ENCODE measurements around the genes CASTOR2, RCC1L, CCL26 and RHBDD2.

DNA sequence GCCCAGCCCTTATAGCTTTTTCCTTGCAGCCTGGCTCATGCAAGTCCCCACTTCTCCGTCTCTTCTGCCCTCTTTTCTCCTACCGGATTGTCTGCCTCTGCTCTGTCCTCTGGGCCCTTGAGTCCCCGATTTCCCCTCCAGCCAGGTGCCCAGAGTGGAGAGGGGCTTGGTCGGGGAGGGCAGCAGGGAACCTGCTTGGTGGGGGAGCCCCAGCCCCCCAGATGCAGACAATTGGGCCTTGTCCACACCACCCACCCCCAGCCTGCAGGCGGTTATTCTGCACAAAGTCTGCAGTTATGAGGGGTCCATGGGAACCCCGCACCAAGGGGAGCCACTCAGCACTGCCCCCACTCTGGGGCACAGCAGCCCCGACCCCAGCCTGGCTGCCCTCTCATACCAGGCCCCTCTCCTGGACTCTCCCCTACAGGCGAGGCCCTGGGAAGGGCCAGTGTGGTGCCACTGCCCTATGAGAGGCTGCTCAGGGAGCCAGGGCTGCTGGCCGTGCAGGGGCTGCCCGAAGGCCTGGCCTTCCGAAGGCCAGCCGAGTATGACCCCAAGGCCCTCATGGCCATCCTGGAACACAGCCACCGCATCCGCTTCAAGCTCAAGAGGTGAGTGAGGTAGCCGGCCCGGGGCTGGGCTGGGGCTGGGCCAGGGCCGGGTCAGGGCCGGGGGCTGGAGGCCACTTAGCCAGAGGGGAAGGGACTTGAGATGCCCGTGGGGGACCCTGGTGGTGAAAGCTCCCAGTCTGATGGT, 64.2 kb downstream of the GTF2IRD1 start:
- PRO-cap: no peak
- RAMPAGE, long total RNA: no peak

- PRO-cap: no peak
- RAMPAGE, long total RNA: no peak
Measured at GRCh38 chr7:74580065-74580942, 77.2 kb upstream of the GTF2I start.

GRCh38 chr7:74604259-74604810, 53.2 kb upstream of the GTF2I start:
- PRO-cap: no peak
- RAMPAGE, long total RNA: no peak

DNA sequence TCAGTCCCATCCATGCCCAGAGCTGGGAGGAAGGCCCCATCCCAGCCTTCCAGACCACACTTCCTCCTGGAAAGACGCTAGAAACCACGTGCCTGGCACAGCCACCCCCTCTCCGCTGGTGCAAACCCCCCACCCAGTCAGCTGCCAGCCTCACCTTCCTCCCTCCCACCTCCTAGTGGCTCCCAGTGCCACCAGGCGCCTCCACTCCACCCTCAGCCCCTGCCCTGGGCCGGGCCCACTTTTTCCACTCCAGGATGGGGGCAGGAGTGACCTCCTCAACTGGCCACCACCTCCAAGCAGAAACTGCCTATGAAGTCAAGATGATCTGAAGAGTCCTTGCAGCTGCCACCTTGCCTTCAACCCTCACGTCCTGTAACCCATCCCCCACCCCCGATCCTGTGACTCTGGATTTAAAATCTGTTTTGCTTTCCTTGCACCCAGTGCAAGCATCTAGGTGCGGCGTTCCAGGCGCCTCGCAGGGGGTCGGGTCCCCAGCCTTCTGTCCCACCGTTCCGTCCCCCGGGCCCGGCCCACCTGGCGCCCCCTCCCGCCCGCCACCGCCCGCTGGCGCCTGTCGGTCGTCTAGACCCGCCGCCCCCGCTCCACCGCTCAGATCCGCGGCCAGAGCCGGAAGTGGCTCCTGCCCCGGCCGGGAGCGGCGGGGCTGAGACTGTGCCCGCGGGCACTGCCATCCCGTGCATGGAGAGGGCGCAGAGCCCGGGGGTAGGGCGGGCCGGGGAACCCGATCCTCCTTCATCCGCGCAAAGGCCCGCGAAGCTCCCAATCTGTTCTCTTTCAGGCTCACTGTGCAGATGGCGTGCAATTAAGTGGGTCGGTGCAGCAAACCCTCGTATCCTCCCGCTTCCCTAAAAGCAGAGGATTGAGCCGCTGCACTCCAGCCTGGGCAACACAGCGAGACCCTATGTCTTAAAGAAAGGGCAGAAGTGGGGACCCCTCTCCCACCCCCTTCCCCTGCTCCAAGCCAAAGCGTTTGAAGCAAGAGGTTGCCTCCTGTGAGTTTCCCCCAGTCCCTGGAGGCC, 51.2 kb upstream of the GTF2I start:
- PRO-cap: no peak
- RAMPAGE, long total RNA: no peak

DNA sequence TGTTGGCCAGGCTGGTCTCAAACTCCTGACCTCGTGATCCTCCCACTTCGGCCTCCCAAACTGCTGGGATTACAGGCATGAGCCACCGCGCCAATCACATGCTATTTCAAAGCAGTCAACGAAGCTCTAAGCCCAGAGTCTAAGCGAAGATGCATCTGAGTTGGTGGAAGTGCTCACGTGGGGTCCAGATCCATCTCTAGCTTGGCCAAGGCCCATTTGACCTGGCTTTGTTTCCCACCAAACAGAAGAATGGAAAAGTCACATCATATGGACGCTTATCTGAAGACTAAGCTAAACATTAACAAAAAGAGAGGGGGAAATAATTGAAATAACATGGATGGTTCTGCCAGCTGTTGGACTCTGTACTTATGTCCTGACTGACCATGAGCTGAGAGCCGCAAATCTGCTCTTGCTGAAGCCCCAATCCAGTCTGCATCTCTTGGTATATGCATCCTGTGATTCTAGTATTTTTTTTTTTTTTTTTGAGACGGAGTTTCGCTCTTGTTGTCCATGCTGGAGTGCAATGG, 3.7 kb upstream of the GTF2I start:
- PRO-cap: no peak
- RAMPAGE, long total RNA: no peak

GRCh38 chr7:74724494-74724960, 49.3 kb upstream of the NCF1 start:
- PRO-cap: no peak
- RAMPAGE, long total RNA: no peak

GRCh38 chr7:74963847-74964792, at the start of gene CASTOR2:
Gene CASTOR2 (plus strand): TSS chr7:74964705.
- PRO-cap: no peak
- RAMPAGE, long total RNA: no peak

- PRO-cap: no peak
- RAMPAGE, long total RNA: no peak
Measured at GRCh38 chr7:75064344-75064781, 9.2 kb downstream of the RCC1L start.

DNA sequence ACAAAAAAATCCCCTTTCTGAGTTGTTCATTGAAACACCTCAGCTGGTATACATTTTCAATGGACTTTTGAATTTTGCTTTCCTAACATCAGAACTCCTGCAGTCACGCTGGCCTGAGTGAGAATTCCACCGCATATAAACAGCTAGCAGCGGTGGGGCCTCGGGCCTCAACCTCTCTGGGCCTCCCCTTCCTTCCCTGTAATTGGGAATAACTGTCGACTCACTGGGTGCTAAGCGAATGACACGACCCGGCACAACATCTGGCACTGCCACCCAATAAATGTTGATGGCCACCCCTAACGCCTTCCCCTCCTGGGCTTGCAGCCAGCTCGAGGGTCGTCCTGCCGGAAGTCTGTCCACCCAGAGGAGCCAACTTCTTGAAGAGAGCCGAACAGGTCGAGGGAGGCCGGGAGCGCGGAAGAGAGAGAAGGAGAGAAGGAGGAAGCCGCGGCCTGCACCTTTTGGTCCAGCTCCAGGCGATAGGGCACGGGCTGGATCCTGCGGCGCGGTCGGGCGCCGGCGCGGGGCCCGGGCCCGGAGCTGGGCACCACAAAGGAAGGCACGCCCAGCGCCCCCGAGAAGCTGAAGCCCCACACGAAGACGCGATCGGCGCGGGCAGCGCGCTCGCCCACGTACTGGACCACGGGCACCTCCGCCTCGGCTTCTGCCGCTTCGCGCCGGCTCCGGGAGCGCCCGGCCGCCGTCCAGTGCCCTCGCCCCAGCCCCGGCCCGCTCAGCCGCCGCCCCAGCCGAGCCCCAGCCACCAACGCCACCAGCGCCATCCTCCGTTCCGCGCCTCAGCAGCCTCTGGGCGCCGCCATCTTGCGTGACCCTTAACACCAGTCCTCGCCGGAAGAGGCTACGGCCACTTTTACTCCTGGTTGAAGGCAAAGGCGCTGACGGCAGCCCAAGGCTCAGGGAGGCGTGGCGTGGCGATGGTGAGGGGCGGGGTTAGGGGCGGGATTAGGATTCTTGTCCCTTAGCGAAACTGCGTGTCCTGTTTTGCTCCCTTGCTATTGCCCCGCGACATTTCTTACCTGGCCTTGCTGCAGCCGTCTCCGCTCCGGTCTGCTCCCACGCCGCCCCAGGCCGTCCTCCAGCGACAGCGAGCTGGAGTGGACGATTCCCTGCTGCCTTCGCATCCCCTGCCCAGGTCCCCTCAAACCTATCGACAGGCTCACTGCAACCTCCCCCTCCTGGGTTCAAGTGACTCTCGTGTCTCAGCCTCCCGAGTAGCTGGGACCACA, at the start of gene RCC1L:
TSS of gene RCC1L (minus strand) at position 847 of the 1,247 bp plus-strand sequence.
- PRO-cap: unidirectional peak, minus-strand start at position 848 of the sequence
- RAMPAGE, long total RNA: no peak

- PRO-cap: no peak
- RAMPAGE, long total RNA: no peak
Measured at GRCh38 chr7:75148055-75148671, 55.8 kb downstream of the GTF2IRD2B start.

DNA sequence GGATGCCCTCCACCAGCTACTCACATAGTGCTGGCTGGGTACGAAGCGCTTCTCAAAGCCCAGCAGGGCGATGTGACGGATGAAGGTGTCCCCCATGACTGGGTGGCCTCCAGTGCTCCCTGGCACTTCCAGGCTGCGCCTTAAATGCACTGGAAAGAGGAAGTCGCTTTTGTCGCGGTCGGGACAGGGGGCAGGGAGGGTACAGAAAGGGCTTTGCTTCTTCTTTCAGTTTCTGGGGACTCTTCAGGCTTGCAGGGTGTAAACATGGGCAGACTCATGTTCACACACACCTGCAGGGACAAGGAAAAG, 79.4 kb downstream of the GTF2IRD2B start:
- PRO-cap: no peak
- RAMPAGE, long total RNA: no peak

- PRO-cap: no peak
- RAMPAGE, long total RNA: no peak
Measured at GRCh38 chr7:75712082-75712676, 26.6 kb downstream of the HIP1 start.

DNA sequence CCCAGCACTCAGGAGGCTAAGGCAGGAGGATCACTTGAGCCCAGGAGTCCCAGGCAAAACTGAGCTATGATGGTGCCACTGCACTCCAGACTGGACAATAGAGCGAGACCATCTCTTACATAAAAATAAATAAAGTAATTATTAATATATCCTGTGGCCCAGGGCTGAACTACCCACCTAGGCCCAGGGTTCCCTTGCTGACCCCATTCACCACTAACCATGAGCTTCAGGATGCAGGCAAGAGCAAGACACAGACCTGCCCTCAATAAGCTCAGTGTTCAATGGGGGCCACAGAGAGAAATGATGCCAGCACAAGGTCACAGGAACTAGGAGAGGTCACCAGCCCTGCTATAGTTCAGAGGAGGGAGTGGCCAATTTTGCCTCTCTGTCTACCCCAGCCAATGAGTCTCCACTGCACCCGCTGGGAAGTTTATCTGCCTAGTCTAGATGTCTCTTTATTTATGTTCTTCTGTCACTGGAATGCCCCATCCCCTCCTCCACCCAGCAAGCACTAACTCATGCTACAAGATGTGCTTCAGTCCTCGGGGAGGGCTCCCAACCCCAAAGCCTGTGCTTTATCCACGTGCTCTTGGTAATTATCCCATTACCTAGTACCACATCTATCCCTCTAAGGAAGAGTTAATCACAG, 4.3 kb downstream of the HIP1 start:
- PRO-cap: no peak
- RAMPAGE, long total RNA: no peak

DNA sequence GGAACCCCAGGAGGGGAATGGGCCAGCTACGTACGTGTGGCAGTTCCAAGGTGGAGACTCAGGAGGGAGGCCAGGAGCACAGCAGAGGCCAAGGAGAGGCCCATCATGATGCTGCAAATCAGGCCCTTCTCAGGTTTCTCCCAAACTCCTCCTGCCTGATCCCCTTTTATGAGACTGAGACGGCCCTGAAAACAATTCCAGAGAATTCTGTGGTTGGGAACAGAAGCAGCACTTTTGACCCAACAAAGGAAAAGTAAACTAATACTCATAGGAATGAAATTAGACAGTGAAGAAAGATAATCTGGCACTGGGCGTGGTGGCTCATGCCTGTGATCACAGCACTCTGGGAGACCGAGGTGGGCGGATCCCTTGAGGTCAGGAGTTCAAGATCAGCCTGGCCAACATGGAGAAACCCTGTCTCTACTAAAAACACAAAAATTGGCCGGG, at the start of gene CCL26:
TSS of gene CCL26 (minus strand) at position 142 of the 447 bp plus-strand sequence.
- PRO-cap: no peak
- RAMPAGE, long total RNA: no peak

DNA sequence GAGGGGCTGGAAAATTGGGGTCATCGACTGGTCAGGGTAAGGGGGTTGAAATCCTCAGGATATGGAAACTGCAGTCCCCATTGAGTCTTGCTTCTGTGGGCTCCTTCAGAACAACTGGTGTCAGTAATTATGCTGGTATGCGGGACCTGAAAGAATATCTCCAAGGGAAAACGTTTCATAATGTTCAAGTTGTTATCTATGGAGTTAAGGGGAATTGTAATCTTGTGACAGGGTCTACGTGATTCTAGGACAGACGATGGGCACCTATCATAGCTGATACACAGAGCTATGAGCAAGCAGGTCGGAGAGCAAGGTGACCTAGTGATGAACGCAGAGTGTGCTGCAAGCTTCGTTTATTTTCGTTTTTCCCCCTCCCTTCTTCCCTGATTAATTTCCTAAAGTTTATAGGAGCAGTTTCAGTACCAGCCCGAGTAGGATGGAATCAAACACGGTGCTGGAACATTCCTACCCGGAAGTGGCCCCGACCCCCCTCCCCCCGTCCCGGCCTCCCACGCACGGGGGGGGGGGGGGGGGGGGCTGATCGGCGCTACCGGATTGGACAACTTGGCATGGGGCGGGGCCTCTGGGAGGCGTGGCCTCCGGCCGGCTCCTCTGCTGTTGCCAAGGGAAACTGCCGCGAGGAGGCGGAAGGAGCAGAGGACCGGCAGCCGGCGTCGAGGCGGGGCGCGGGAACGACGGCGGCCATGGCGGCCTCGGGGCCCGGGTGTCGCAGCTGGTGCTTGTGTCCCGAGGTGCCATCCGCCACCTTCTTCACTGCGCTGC, at the start of gene RHBDD2:
TSS of gene RHBDD2 (plus strand) at position 656 of the 783 bp plus-strand sequence.
- PRO-cap: unidirectional peak, plus-strand start at position 656 of the sequence
- RAMPAGE, long total RNA: start-site peak on the plus strand centred at position 667 of the sequence, 63 bp wide, 382 and 695 reads in 2 replicates

DNA sequence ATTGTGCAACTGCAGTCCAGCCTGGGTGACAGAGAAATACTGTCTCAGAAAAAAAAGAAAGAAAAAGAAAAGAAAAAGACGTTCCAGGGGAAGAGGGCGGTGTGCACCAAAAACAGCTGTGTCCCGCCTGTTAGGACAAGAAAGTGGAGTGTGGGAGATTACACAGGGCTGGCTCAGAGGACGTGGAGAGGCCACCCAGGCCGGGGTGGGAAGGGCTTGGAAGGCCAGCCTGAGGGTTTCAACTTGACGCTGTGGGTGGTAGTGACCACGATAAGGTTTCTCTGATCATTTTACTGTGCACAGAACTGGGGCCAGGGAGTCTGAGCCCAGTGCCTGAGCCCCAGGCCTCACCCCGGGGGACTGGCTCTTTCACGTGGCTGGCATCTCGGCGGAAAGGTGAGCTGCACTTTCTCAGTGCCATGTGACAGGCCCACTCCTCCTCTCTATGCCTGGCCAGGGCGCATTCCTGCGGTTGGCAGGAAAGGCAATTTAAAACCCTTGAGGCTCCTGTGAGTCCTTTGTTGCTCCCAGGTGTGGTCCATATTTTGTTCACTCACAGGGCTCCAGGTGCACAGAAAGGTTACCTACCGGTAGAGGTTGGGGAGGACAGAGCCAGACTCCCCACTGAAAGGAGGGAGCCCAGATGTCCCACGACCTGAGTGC, 14.0 kb downstream of the RHBDD2 start:
- PRO-cap: no peak
- RAMPAGE, long total RNA: no peak

DNA sequence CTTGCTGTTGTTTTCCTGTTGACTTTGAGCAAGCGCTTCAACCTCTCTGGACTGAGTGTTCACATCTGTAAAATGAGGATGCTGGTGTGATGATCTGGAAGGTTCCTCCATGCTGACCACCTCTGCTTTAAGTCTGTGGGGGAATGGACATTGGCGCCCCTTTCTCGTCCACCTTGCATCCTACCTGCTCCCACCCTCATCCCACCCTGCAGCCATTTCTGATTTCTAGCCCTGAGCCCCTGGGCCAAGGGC, 15.4 kb upstream of the POR start:
- PRO-cap: no peak
- RAMPAGE, long total RNA: no peak

GRCh38 chr7:75905794-75906627, 8.9 kb upstream of the POR start:
- PRO-cap: no peak
- RAMPAGE, long total RNA: no peak

- PRO-cap: no peak
- RAMPAGE, long total RNA: no peak
Measured at GRCh38 chr7:75916510-75916758, 1.5 kb downstream of the POR start.

DNA sequence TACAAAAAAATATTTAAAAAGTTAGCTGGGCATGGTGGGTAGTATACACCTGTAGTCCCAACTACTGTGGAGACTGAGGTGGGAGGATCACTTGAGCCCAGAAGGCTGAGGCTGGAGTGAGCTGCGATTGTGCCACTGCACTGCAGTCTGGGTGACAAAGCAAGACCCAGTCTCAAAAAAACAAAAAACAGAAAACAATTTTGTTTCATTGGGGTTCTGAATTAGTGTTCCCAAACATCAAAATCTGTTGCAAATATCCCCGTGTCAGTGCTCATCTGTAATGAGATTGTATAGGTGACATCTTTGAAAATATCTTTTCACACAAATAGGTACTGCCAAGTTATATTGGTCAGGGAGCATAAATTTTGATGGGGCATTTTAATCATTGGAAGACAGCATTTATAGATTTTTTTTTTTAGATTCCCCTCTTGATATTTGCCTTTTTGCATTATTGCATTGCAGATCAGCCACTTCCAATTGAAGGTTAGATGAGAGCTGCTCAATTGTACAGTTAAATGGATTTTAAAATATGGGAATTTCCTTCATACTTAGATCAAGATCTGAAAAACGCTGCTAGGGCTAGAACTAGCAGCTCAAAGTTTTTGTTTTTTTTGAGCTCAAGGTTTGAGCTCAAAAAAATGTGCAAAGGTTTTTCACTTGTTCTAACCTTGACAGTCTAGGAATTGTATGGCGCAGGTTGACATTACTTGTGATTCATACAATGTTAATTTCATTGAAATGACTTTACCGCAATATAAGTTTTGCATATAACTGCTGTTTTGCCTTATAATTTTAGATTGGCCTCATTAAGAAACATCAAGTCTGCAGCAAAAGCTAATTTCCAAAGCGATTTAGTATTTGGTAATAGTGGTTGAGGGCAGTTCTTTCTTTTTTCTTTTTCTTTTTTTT, 27.4 kb downstream of the POR start:
- PRO-cap: no peak
- RAMPAGE, long total RNA: no peak

All from spinal cord (tissue), 3 donors.